Camera-type eye (tissue), 1 donor: ENCODE measurements around a stretch of chr20.

GRCh38 chr20:17638174-17638658 is 43.8 kb downstream of the RRBP1 start:
- RAMPAGE, long total RNA, result no peak

- RAMPAGE, long total RNA, result no peak
Observed at GRCh38 chr20:17796102-17796544, 96.4 kb downstream of the BANF2 start.

- RAMPAGE, long total RNA, result no peak
Observed at GRCh38 chr20:17823557-17824380, 124.0 kb downstream of the BANF2 start.

DNA sequence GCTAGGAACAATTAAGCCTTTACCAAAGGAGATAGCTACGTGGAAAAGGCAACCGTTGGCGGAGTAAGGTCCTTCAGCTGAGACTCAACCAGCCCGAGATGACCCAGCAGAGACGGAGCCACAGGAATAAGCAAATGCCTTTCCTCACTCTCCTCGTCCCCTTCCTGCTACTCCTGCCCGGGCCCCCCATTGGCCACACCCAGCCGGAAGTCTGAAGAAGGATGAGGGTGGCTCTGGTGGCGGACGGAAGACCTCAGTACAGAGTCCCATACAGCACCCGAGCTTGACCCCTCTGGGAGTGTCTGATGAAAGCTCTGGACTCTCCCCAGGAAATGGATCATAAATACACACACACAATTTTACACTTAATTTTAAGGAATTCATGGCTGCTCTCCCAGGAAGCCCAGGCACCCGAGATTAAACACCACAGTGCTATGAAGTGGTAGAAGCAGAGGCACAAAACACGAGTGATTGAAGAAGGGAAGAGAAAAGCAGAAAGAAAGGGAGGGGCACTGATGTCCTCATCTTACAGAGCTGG is 125.5 kb downstream of the BANF2 start:
- RAMPAGE, long total RNA, result no peak

- RAMPAGE, long total RNA, result no peak
Observed at GRCh38 chr20:17843533-17844263, 124.9 kb downstream of the SNX5 start.

DNA sequence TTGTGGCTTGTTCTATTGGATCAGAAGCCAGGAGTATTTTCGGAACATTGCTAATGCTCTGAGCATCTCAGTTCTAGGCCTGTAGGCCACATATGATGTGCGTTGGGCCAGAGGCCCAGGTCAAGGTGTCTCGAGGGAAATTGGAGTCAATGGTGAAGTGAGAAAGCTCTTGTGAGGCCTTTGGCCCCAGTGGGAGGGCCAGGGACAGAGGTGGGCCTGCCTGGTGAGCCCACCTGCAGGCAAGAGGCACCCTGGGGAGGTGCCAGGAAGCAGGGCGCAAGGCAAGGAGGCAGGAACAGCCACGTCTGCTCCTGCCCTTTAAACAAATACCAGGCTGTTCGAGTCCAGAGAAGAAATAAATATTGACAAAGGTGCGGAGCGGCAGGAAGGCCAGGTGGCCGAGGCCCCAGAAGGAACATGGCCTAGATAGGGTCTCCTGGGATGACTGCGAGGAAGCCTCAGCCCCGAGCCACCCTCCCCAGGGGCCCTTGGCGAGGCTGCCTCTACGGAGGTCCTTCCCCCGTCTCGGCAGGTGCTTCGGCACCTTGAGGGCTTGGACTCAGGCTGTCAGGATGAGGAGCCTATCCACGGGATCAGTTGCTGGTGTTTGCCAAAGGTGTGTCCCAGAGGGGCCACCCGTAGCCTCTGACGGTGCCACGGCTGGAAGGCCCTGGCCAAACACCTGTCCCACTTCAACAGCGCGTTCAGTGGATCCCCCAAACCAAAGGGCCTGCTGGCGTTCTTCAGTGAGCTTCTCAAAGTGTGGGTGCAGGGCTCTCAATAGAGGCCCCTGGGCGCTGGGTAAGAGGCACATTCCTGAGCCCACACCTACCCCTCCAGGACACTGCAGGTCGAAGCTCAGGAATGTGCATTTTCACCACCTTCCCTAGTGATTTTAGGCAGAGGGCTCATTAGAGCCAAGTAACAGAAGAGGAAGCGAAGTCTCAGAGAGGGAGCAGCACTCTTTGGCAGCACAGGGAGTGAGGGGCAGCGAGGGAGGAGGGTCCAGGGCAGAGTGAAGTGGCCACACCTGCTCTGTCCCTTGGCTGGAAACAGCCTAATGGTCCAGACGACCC is 39.9 kb downstream of the SNX5 start:
- RAMPAGE, long total RNA, result no peak

DNA sequence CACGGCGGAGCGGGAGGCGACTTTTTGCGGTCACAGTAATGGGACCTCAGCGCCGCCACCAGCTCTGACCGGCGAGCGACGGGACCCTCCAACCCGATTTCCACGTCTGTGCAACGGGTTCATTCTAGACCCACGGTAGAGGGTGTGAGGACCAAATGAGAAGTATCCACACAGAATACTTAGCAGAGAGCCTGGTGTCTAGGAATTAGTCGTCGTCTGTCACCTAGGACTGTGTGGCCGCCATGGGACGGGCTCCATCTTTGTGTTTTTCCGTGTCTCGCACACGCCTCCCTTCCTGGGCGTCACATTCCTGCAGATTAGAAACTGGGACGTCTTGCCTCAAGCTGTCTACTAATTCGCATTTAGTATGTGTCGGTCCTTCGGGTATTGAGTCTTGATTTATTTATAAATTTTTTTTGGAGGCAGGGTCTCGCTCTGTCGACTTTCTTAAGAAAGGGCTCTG is 463 bp downstream of the MGME1 start:
- RAMPAGE, long total RNA, result no peak

DNA sequence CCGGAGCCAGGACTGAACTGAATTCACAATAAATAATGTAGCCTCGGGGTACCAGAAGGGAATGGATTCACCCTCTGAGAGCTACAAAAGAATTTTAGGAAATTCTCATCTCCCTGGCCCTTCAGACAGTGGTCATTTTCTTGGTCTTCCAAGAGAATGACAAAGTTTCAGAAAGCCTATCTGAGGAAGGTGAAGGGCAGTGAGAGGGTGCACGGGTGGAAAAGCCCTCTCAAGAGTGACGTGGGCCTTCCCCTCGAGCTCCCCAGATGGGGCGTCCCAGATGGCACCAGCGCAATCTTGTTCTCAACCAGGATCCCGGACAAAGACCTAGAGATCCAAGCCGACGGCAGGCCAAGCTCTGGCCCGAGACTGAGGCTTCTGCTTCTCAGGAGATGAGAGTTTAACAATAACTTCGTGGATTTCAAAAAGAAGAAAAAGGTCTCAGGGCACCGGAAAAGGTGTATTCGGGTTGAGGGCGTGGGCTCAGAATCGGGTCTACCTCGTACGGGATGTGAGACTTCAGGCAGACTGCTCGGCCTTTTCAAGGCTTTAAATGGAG is 797 bp upstream of the ZNF133 start:
- RAMPAGE, long total RNA, result no peak

DNA sequence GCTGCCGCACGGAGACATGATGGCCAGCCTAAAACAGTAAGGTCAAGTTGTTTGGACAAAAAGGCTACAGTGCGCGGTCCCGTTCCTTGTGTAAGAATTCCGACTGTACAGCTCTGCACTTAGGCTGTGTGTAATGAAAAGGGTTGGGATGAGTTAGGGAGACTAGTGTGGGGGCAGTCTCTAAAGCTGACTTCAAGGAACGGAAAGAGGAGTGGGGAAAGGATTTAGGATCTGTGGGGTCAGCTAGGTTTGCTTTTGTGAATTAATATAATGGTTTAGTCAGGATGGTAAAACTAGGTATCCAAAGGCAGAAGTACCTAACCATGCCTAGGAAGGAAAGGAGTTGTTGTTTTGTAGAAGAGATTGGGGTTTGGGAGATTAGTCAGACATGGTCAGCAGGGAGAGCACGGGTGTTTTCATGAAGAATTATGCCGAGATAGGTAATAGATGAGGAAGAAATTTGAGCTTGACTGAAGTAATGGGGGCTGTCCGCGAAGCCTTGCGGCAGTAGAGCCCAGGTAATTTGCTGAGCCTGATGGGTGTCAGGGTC is 11.8 kb downstream of the SEC23B start:
- RAMPAGE, long total RNA, result no peak

DNA sequence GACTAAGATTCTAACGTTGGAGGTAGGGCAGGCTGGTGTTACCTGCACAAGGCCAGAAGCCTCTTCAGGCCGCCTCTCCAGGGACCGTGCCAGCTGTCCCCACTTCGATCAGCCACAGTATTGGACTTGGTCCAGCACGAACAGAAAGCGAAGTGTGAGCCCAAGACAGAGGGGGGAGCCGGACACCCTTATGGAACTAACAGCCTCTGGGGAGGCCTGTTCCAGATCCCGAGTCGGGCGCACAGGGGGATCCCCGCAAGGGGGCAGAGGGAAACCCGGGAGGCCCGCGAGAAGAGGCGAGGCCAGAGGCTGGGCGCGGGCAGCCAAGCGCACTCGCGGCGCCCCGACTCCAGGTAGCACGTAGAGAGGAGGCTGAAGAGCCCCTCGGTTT is 860 bp upstream of the SLC24A3 start:
- RAMPAGE, long total RNA, result no peak

- RAMPAGE, long total RNA, result no peak
Observed at GRCh38 chr20:19211978-19212262, 522 bp upstream of the SLC24A3 start.

GRCh38 chr20:19343414-19344012 is 131.1 kb downstream of the SLC24A3 start:
- RAMPAGE, long total RNA, result no peak

DNA sequence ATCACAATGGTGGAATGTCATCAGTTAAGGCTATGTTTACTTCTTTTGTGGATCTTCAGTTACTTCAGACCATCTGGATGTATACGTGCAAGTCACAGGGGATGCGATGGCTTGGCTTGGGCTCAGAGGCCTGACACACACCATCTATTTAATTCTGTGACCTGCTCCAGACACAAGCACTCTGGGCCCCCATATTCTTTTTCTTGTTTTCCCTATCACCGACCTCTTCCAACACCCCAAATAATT is 1.5 kb upstream of the RIN2 start:
- RAMPAGE, long total RNA, result no peak

DNA sequence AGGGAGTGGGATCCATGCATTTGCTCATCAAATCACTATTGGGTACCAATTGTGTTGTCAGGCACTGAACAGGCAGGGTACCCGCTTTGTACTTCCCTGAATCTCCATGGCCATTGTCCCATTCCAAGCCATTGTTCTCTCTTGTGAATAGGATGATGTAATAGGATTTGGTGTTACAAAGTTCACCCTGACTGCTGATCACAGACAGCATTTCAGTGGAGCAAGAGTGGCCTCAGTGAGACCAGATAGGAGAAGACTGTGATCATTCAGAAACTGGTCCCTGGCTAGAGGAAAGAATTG is 16.5 kb downstream of the RIN2 start:
- RAMPAGE, long total RNA, result no peak

- RAMPAGE, long total RNA, result no peak
Observed at GRCh38 chr20:19784355-19785316, 26.6 kb downstream of the RIN2 start.

DNA sequence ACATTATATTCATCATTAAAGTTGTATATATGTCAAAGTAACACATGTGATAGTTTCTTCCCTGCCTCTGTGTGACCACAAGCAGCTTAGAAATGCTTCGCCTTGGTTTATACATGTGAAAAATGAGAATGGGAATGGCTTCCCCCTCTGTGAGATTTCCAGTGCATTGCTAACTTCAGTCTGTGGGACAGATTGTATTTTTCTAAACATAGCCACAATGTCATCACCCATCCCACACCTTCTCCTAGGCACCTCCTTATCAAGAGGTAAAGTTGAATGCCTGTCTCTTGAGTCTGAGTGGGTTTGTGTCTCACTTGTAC is 27.8 kb downstream of the RIN2 start:
- RAMPAGE, long total RNA, result no peak

GRCh38 chr20:19964500-19964964 is 52.6 kb upstream of the NAA20 start:
- RAMPAGE, long total RNA, result no peak

DNA sequence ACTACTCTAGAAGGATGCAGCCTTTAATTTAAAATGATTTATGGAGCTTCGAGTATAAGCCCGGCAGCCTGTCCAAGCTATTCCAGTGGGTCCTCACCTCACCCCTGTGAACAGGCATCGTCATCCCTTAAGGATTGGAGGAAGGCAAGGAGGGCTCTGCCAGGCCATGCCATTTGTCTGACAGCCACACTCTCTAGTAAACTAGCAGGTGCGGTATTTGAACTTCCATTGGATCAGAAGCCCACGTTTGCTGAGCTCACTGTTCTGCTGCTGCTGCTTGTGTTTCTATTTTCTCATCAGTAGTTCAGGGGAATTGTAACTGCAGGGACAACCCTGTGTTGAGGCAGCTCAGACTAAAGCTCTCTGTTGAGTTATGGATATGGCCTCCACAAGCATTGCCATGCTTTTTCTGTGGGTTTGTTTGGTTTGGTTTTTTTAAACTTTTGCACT is 39.7 kb upstream of the NAA20 start:
- RAMPAGE, long total RNA, result no peak

- RAMPAGE, long total RNA, result no peak
Observed at GRCh38 chr20:20134295-20134494, 81.9 kb downstream of the CFAP61 start.

DNA sequence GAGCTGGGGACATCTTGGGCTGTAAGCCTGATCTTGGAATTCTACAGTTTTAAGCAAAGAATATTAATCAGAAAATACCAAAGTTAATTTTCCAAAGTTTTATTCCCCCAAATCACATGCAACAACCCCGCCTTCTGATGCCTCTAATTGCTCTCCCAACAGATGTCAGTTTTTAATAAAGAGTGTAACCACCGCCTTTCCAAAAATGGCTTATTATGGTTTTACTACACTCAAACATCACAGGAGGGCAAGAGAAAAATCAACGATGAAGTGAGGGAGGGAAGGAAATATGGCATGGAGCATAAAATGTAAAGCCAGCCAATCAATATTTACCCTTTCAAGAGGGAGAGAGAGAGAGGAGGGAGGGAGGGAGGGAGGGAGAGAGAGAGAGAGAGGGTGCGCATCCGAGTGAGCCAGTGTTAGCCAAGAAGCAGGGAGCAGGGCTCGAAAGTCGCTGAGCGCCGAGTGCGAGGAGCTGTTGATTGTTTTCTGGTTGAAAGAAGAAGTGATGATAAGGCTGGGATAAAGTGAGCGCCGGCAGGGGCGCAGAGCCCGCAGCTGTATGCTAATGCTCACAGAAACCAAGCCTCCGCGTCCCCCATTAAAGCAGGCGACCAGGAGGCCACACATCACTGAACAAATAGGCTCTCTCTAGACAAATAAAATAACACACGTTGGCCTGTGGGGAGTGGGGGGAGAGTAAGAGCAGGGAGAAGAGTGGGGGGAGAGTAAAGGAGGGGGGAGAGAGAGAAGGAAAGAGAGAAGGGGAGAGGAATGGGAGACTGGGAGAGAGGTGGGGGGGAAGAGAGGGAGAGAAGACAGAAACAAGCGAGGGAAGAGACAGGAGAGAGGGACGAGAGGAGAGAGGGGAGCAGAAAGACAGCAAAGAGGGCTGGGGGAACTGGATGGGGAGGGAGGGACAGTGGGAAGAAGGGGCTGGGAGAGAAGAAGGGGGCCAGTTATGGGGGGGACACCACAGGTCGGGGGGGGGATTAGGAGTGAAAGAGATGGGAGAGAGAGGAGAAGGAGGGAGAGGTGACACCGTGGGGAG is 5.1 kb upstream of the INSM1 start:
- RAMPAGE, long total RNA, result no peak